Peritoneum (tissue), 1 donor: Measurements from ENCODE around the genes GRIN2B, H4C16, SMCO3 and PDE6H.

- PRO-cap = no peak
These were observed 11.7 kb downstream of the EMP1 start for GRCh38 chr12:13208259-13208575.

- PRO-cap = no peak
These were observed 54.9 kb downstream of the EMP1 start for GRCh38 chr12:13251541-13251796.

GRCh38 chr12:13386525-13387018 is 190.0 kb downstream of the EMP1 start:
- PRO-cap = no peak

DNA sequence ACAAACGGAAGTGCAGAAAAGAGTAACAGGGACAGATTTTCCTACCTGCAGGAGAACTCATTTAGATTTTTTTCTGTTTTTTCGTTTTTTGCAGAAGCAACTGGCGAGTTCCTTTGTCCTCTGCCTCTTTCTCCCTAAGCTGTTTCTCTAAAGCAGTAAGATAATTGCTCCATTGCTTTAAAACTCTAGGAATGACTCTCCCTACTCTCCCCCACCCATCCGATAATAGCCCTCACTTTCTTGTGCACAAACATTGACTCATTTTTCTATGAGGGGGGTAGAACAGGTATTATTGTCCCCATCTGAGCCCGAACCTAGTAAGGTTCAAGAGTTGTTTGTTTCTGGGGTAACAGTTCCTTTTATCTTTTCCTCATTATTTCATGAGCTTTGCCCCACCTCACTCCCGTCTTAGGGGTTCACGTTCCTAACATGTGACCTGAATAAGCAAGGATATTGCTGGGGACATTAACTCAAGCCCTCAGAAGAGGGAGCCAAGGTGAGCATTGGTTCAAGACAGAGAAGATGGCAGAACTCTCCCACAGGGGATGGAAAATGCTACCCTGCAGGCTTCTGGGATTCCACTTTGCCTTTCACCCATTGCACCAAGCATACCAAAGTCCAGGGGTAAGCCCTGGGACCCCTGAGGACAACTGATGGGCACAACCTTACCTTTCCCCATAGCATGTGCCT is 190.6 kb downstream of the EMP1 start:
- PRO-cap = no peak

DNA sequence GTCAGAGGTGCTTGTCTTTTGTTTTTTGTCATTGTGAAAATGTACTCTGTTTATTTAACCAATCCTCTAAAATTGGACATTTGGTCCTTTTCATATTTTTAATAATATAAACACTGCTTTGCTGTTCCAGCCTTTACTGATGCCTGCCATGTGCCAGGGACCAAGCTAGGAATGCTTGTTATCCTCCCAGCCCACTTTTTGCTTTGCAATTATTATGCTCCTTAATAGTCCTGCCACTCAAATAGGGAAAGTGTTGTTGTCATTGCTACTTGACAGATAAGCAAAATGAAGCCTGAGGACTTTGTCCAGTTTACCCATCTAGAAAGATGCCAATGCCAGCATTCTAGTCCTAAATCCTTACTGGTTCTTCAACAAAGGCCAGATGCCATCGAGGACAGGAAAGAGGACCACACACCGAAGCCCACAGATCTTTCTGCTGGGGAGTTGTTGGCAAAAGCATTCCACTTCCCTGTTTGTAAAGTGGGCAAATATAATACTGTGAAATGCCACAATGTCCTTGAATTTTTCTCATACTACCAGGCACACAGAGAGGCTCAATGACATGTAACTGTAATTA is 246.5 kb downstream of the EMP1 start:
- PRO-cap = no peak

DNA sequence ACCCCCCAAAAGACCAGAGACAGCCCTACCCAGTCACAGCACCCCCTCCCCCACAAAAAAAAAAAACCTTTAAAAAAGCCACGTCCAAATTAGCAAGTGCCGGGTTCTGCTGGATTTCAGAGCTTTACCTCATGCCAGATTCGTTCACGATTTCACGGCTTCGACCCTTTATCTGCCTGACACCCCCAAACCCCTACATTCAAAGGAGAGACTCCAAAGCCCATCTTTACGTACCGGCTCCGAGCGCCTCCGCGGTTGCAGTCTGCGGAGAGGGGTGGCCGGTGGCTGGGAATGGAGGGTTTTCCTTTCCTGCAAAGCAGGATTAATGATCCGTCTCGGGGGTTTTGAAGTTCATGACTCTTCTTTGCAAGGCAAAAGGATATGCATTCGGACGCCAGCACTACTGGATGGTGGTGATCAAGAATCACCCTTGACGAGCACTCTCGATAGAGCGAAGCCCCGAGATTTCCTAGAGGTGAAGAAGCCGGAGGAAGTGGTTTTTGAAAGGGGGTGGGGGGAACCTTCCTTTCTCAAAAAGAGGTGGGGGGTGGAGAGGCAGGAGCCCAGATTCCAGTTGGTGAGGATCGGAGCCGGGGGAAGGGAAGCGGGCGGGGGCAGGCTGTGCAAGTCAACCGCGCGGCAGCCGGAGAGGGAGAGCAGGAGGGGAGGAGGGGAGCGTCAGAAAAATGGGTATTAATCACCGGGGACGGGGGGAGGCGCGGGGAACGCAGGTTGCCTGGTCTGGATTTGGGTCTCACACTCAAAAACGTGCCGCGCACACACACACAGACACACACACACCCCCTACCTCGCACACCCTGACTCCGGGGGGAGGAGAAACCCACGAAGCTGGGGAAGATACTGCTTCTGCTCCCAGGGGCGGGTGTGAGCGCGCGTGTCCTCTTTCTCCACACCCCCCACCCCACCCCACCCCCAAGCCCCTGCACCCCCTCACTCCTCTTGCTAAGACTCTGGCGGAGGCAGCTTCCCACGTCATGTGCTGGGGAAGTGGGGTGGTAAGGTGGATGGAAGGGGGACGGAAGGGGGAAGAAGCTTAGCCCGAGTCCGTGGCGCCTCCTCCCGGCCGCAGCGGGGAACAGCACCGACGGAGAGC is at the start of gene GRIN2B:
TSS of gene GRIN2B (minus strand) at position 495 of the 1,114 bp plus-strand sequence.
- PRO-cap = no peak

DNA sequence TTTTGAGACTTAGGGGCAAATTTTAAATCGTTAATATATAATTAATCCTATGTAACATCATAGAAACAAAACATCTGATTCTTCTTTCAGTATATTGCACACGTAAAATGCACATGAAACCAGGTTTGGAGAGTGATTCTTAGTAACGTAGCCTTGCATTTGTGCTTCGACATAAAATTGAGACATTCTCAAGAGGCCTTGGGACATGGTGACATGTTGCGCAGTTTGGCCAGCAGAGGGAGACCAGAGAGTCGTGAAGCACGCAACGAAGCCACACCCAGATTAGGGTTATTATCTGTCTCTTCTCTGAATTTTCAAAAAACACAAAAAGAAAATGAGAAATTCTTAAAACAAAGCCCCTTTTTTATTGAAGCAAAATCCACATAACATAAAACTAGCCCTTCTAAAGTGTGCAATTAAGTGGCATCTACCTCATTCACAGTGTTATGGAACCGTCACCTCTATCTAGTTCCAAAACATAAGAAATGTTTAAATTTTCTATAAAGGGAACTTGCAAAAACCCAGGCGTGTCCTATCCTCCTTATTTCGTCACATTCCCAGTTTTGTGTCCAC is 108.9 kb upstream of the ATF7IP start:
- PRO-cap = no peak

DNA sequence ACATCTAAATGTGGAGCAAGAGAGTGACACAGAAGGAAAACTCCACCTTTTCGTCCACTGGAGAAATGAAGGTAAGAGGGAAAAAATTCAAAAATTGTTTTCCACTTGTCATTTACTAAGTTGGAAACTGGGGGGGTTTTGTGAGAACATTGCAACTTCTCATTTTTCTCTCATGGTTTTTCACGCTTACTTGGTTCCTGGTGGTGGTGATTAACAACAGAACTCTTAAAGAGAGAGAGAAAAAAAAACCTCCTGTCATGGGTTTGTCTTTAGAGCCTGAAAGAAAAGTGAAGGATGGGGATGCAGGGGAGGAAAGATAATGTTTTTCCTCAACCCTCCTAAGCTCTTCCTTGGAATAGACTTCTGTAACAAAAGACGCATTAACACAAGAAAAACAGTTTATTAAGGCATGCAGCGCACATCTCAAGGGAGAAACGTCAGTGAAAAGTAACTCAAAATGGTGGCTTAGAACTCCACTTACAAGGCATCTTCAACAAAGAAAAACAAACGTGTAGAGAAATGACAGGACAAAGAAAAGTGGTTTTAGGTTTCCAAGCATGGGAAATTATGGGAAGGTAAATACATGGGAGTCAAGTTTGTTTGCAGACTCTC is 81.9 kb upstream of the ATF7IP start:
- PRO-cap = no peak

GRCh38 chr12:14394277-14395476 is 29.2 kb downstream of the ATF7IP start:
- PRO-cap = no peak

DNA sequence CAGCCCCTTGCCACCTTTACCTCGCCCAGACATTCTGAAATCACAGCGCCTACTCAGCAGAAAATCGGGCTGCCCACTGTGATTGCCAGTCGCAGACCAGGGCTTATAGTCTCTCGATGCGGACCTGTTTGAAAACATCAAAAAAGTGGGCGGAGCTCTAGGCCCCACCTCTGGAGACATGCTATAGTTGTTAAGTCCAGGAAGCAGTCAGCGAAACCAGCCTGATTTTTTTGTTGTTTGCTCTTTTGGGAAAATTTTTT is at the start of gene H4C16:
TSS of gene H4C16 (minus strand) at position 80 of the 260 bp plus-strand sequence.
- PRO-cap = bidirectional peak, plus-strand start at position 193 of the sequence, minus-strand start at position 80 of the sequence

DNA sequence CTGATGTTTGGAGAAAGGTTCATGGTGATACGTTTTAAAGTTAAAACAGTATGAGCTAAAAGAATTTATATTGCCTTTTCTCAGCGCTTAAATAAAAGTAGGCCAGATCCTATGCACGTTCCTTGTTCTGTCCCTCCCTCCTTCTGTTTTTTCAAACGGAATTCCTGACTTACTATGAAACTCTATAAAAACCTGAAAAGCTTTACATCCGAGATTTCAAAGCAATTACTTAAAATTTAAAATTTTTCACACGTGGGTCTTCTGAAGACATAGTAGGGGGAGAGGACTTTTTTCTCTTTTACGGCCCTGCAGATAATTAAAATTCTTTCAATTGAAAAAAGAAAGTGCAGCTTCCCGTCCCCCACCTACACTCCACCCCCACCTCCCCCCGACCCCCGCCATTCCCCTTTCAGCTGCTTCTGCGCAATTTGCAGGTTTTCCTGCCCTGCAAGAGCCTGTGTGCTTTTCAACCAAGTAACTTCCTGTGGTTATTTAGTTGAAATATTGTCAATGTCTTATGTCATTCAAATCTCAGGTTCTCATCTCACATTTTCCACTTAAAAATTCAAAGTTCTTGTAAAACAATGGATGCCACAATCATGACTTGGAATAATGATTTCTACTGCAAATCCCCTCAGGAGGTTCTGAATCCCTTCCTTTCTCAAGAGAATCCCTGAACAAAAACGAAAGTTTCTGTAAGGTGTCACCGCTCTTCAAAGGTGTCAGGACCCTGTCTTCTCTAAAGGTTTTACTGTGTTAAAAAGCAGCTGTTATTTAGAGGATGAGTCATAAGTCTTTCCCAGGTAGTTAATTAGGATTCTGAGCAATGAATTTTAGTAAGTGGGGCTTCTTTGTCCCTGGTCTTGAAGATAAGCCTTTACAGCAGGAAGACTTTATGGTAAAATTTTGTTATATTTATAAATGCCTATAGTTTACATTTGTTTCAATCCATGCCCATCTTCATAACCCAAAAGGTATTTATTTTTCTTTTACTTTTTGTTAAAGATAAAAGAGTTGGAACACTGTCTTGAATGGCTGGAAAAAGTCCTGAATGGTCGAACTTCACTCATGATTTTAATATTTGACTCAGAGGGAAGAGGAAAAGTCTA is 735 bp upstream of the H4C16 start:
- PRO-cap = no peak

DNA sequence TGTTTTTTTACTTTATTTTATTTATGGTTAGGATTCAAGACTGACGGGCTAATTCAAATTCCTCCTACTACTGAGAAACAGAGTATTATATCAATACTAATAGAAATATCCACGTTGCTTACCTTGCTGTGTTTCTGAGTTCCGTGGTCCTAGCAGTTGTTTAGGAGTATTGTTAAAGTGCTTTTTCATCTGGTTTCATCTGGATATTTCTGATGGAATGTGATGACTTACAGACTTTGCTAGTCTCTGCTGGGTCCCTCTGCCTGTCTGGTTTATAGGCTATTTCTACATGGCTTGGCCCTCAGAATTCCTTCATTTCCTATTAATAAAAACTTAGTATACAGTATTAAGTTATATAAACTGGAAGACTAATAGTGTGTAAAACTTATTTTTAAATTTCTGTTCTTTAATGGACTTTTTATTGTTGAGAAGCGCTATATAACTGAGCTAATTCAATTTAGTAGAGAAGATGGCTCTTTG is at the start of gene SMCO3:
TSS of gene SMCO3 (minus strand) at position 179 of the 480 bp plus-strand sequence.
- PRO-cap = no peak

DNA sequence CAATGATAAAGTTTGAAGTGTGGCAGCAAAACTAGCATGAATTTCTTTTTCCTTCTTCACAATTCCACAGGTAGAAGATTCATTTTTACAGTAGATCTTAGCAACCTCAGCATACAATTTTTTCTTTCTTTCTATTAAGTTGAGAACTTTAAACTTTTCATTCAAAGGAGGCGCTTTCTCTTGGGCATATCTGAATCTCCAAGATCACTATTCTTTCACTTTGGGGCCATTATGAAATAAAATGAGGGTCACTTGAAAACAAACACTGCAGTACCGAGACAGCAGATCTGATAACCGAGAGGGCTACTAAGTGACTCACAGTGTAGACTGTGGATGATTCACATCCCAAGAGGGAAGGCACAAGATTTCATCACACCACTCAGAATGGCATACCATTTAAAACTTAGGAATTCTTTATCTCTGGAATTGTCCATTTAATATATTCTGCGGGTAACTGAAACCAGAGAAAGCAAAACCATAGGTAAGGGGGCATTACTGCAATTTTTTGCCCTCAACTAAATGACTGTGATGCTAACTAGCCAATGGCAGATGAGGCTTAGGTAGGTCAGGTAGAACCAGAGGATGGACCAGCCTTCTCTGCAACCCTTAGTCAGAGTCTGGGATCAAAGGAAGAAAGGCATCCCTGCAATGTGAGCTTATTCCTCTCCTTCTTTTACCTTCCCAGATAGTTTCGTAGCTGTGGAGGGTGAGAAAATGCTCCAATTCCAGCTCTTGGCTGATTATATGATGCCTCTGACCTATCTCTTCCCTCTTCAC is 7.0 kb downstream of the ART4 start:
- PRO-cap = no peak

DNA sequence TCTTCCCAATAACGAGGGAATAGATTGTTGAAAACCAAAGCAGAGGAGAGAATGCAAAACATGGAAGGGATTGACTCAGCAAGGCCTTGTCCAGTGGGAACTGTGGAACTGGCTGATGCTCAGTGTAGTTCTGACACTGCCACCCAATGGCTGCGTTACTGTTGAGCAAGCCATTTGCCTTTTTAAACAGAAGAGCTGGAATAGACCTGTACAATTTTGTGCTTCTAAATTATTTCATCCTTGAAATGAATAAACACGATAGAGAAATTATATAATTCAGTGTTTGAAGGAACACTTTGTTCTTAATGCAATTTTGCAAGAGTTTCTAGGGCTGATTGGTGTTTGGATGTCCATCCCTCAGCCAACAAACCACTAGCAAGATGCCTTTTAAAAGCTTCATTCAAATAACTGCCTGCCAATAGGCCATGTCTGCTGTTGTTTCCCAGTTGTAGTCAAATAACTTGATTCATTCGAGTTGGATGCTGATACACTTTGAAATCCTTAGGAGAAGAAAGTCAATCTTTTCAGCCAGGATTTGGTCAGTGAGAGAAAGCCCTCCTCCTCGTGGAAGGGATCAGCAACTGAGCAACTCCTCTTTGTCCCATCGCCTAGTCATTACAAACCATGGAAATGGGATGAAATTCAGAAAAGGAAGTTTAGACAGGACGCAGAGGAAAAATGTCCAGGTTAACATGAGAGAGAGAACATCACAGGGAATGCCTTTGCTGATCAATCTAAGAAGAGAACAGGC is 7.3 kb upstream of the MGP start:
- PRO-cap = no peak

GRCh38 chr12:14910600-14911489 is 25.2 kb upstream of the MGP start:
- PRO-cap = no peak

GRCh38 chr12:14924693-14925189 is 13.6 kb downstream of the ERP27 start:
- PRO-cap = no peak

- PRO-cap = no peak
These were observed 5.2 kb downstream of the ARHGDIB start for GRCh38 chr12:14955910-14956825.

GRCh38 chr12:14972812-14973171 is at the start of gene PDE6H:
Gene PDE6H, plus strand, starts transcription at chr12:14973042.
- PRO-cap = no peak

GRCh38 chr12:15164836-15165348 is 56.3 kb downstream of the RERG start:
- PRO-cap = no peak

GRCh38 chr12:15220015-15220778 is 1.0 kb downstream of the RERG start:
- PRO-cap = no peak